GM06990 (cell line): ENCODE measurements around a stretch of chr1.

- RRBS, result no CpG with 5 or more reads among the region's 24 CpGs
Observed at GRCh38 chr1:178945727-178946510, 75.0 kb upstream of the ANGPTL1 start.

DNA sequence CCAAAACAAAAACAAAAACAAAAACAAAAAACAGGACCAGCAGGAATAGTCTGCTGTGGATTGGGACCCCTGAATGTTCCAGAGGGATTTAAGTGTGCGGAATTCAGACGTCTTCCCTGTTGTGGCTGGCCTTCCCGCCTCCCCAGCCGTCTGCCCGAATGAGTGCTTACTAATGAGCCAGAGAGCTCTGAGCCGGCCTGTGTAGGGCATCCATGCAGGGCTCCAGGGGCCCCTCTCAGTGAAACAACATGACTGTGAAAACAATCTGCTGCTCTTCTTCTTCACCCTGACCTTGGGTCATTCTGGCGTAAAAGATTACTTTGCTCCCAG lies 23.3 kb upstream of the FAM20B start:
- RRBS, result no CpG with 5 or more reads among the region's 7 CpGs

GRCh38 chr1:179002826-179003478 lies 22.7 kb upstream of the FAM20B start:
- RRBS, result no CpG with 5 or more reads among the region's 13 CpGs

DNA sequence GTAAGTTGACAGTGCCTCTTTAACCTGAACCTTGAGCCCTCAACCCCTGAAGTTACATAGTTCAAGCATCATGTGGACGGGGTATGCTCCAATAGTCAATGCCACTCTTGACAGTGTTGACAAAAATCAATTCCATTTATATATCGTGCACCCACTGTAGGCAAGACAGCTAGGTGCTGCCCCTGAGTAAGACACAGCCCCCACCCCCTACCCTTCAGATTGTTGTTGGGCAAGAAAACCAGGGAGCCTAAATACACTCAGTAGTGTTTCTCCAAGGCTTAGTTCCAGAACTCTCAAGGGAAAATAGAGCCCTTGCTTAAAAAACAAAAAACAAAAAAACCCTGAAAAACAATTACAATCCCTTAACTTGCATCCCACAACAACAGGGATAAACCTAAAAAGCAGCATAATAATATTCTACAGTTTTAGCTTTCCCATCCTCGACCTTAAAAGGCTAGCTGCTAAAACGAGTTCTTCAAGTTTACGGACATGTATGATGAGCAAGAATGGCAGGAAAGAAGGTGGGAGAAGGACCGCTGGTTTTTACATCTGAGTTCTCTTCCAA lies 23.2 kb downstream of the TOR3A start:
- RRBS, result no CpG with 5 or more reads among the region's 6 CpGs

- RRBS, result no CpG with 5 or more reads among the region's 10 CpGs
Observed at GRCh38 chr1:179126201-179126875, 44.5 kb downstream of the TOR3A start.

DNA sequence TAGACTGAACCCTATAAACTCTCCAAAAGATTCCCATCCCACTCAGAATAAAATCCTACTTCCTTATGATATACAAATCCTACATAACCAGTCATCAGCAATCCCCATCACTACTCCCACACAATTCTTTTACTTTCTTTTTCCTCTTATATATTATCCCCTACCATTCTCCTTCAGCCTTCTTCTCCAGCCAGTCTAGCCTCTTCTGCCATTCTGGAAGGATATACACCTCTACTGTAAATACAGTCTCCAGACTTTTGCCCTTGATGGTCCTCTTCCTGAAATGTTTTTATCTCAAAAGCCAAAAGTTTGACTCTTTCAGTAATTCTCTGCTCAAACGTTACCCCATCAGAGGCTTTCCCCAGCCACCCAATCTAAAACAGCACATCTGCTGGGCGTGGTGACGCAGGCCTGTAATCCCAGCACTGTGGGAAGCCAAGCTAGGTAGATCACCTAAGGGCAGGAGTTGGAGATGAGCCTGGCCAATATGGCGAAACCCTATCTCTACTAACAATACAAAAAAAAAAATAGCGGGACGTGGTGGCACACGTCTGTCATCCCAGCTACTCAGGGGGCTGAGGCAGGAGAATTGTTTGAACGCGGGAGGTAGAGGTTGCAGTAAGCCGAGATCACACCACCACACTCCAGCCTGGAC lies 41.5 kb downstream of the ABL2 start:
- RRBS, result no CpG with 5 or more reads among the region's 10 CpGs

DNA sequence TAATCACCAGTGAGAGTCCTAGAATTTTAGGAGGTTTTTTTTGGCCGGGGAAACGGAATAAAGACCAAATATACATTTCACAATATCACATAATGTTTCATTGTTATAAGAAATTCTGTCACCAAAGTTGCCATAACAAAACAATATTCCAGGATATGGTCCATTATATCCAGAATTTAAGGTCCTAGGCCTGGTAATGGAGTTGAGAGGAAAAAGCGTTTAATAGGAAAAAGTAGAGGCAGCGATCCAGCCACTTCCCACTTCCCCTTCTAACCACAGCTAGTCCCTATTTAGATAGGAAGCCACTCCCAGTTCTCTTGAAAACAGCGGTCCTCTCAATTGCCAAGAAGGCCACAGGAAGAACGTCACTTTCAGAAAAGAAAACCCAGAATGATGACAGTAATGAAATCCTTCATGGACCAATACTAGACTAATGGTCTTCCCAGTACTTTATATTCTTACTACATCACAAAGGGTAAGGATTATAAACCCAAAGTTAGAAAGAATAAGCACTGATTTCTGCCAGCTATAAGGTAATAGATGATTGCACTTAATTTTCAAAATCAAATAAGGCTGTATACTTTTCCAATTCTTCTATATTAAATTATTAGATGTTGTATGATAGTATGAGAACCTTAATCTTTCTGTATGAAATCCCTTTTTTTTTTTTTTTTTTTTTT lies 38.6 kb downstream of the ABL2 start:
- RRBS, result no CpG with 5 or more reads among the region's 6 CpGs

DNA sequence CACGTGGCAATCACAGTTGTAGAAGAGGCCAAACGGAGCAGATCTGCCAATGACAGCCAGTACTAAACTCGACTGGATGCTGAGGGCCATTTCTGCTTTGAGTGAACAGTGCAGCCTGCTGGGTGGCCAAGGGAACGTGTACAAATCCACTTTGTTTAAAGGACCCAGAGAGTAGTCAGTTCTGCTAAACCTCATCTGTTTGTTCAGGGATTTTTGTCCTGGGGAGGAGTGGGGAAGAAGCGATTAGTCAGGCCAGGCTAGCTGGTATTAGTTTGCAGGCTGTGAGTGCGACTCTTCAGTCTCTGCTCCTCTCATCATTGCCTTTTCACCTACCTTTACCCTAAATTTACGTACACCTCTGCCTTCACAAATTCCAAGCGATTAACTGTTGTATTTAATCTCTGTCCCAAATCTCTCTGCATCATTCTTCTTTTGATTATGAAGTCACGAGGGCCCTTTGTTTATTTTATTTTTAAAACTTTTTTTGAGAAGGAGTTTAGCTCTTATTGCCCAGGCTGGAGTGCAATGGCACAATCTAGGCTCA lies 1.1 kb upstream of the SOAT1 start:
- RRBS, result no CpG with 5 or more reads among the region's 9 CpGs

GRCh38 chr1:179844348-179845309 lies 33.0 kb downstream of the TOR1AIP2 start:
- RRBS, result no CpG with 5 or more reads among the region's 4 CpGs

- RRBS, result no CpG with 5 or more reads among the region's 6 CpGs
Observed at GRCh38 chr1:179883623-179884424, 1.7 kb downstream of the TOR1AIP1 start.

DNA sequence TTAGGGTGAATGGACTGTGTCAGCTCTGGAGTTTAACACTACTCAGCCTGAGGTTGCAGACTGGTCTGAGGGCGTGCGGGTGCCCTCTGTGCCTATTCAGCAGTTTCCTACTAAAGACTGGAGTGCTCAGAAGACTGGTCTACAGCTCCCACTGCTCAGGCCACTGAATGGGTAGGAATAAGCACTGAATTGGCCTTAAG lies 14.6 kb downstream of the CEP350 start:
- RRBS, result no CpG with 5 or more reads among the region's 2 CpGs

DNA sequence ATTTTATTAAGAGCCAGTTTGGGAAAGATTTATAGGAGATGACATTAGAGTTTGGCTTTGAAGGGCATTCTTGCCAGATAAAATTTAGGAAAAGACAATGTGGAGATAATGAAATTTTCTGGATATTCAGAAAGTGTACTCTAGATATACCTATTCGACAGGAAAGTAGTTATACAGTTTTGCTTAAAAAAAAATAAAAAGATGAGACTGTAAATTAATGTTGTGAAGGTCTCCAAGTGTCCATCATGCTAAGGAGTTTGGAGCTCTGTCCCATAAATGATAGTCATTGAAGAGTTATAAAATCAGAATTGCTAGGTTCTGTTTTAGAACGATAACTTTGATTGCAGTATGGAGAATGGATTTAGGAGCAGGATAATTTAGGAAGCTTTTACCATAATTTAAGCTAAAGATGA lies 20.5 kb downstream of the CEP350 start:
- RRBS, result no CpG with 5 or more reads among the region's 2 CpGs

GRCh38 chr1:180155238-180155900 lies 700 bp downstream of the QSOX1 start:
- RRBS, result no CpG with 5 or more reads among the region's 26 CpGs

GRCh38 chr1:180156885-180157328 lies 2.2 kb downstream of the QSOX1 start:
- RRBS, result no CpG with 5 or more reads among the region's 2 CpGs

DNA sequence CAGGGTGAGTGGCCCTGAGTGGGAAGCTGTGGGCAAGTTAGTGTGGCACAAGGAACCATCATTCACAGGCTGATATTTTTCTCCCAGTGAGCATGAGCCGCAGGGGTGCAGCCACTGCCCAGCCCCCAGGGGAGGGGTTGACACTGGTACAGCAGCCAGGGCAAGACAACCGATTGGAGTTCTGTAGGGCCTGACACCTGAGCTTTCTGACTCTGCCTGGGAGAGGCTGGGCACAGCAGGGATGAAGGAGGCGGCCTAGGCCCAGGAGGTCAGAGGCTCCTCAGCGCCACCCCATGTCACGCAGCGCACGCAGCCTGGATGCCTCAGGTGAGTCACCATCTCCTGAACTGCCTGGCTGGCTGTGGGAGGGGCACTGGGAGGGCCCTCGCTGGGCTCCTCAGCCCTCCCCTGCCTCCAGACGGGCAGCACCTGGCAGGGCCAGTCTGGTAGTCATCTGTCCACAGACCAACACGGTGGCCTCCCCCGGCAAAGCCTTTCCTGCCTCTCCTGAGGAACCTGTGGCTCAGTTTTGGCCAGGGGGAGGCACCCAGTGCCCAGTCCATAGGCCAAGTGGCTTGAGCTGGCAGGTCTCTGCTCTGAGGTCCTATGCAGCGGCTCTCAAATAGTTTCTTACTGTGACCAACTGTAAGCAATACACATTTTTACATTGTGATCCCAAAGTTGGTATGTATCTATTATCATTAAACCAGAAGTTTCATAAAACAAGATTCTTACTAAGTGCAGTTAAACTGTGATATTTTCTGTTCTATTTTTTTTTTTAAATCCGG lies 13.4 kb downstream of the QSOX1 start:
- RRBS, result no CpG with 5 or more reads among the region's 13 CpGs

- RRBS, result 90% methylated on average over 2 of the region's 18 CpGs
Observed at GRCh38 chr1:180182932-180183280, 28.2 kb downstream of the QSOX1 start.

DNA sequence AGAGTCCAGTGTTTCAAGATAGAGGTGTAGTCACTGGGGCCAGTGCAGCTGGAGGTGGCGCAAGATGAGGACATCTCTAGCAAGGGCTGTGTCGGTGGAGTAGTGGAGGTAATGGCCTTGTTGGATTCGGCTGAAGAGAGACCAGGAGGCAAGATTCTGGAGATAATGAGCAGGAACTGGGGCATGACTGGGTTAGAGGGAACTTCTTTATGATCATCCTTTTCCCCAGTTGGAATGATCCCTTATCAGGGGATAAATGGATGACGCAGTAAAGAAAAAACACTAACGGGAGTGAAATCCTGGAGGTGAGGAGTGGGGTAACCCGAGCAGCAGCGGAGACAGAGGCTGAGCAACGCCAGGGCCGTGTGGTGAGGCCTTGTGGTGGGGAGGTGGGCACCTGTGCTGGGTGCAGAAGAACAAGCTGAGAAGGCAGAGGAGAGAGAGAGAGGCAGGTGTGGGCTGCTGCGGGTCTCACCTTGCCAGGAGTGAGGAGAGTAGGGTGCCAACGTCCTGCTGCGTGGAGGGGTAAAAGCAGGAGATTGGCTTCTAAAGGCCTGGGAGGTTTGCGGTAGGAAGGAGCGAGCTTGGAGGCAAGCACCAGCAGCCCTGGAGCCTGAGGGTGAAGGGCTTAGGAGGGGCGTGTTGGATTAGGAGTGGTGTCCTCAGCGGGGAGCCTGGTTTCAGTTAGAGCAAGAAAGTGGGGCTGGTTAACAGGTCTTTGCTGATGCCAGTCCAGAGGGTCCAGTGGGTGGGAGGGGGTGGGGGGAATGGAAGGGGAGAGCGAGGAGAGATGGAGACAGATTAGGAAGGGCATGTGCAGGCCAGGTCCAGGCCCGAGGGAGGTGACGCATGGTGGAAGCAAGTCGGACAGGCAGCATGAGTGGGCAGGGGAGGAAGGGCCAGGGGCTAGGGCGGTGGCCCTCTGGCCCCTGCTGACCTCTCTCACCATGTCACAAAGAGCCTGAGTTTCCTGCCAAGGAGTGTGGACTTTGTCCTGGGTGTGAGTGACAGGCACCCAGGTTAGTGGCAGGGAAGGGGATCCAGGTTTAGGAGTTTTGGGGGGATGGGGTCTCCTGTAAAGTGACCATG lies 36.8 kb upstream of the LHX4 start:
- RRBS, result no CpG with 5 or more reads among the region's 21 CpGs

- RRBS, result no CpG with 5 or more reads among the region's 3 CpGs
Observed at GRCh38 chr1:180200361-180200803, 29.7 kb upstream of the LHX4 start.

DNA sequence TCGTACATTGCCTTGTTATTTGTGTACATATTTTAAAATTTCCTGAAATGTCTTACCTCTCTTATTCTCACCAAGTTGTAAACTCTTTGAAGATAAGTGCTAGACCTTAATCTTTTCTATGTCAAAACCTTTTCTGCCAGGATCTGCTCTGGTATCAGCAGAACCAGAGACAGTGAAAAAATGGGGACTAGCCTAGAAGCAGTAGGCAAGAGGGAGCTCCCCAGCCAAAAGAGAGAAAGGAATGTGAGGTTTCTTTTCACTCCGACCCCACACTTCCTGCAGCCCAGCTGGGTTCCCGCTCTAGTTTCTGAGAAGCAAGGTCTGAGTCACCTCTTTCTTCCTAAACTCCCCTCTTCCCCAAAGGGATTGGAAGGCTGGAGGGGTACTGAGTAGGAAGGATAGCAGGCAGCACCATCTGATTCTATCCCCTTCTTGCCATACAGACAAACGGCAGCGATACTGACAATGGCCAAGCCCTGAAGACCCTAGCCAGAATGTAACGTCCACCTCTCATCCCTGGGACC lies 12.9 kb downstream of the IER5 start:
- RRBS, result no CpG with 5 or more reads among the region's 6 CpGs

GRCh38 chr1:181105678-181105889 lies 17.1 kb downstream of the IER5 start:
- RRBS, result 4% methylated on average over 16 of the region's 26 CpGs